ENCODE data around the genes CAMK1G, C1orf74 and HHAT.

GRCh38 chr1:208202918-208203747 lies 41.1 kb downstream of the PLXNA2 start:
- PRO-cap = no peak
- RRBS = no CpG with 5 or more reads among the region's 12 CpGs

GRCh38 chr1:208204091-208204920 lies 39.9 kb downstream of the PLXNA2 start:
- PRO-cap = no peak
- RRBS = no CpG with 5 or more reads among the region's 6 CpGs

- PRO-cap = no peak
- RRBS = no CpG with 5 or more reads among the region's 5 CpGs
These were observed 3.6 kb downstream of the PLXNA2 start for GRCh38 chr1:208240488-208241029.

- PRO-cap = no peak
- RRBS = no CpG with 5 or more reads among the region's 1 CpG
These were observed 232.2 kb upstream of the PLXNA2 start for GRCh38 chr1:208476322-208476797.

GRCh38 chr1:209427252-209427605 lies 156.3 kb upstream of the CAMK1G start:
- PRO-cap = no peak
- RRBS = no CpG with 5 or more reads among the region's 7 CpGs

- PRO-cap = no peak
- RRBS = no CpG with 5 or more reads among the region's 6 CpGs
These were observed at the start of gene CAMK1G for GRCh38 chr1:209583442-209583882. Gene CAMK1G (plus strand): TSS chr1:209583714.

DNA sequence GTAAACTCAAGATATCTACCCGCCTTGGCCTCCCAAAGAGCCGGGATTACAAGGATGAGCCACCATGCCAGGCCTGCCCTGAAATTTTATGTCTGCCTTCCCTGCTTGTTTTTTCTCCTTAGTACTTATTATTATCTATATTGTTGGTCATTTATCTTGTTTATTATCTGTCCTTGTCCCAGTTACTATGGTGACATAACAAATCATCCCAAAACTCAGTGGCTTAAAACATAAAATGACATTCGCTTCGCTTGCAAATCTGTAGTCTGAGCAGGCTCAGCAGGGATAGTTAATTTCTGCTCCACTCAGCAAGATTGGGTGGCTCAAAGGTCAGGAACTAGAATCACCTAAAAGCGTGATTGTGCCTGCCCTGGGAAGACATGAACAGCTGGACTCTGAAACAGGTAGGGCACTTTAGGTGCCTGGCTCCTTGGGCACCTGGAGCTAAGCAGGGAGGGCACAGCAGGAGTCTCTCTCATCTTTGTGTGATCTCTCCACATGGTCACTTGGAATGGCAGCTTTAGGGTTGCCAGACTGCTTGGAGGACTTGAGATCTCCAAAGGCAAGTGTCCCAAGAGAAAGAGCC lies 14.7 kb upstream of the TRAF3IP3 start:
- PRO-cap = no peak
- RRBS = no CpG with 5 or more reads among the region's 5 CpGs

DNA sequence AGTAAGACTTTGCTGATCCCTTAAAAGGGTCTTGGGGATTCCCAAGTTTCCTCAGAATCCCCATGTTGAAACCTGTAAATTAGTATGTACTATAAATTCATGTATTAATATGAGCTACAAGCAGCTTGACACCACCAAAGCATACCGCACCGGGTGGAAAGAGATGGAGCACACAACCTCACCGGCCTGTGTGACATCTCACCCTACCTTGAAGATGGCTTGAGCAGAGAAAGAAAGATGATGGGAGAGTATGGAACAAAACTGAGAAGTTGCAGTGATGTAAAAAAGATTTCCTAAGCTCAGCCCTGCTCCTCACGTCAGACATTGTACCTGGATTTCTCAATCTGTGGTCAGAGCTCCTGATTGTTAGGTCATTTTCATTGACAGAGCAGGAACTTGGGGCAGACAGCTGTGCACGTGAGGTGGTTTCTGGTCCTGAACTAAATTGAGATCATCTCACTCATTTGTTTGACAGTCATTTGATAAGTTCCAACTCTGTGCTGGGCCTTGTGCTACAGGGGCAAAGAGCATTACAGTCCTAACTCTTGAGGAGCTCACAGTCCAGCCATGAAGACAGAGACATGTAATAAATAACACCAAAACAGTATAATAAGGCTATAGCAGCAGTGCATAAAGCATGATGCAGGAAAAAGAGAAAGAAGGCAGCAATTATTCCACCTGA lies 10.2 kb downstream of the TRAF3IP3 start:
- PRO-cap = no peak
- RRBS = no CpG with 5 or more reads among the region's 5 CpGs

- PRO-cap = bidirectional peak, plus-strand start at chr1:209784805, minus-strand start at chr1:209784528
- RRBS = no CpG with 5 or more reads among the region's 55 CpGs
These were observed at the start of gene C1orf74 for GRCh38 chr1:209783879-209784938. Gene C1orf74 (minus strand): TSS chr1:209784559.

- PRO-cap = no peak
- RRBS = no CpG with 5 or more reads among the region's 7 CpGs
These were observed 25.4 kb downstream of the SERTAD4 start for GRCh38 chr1:210257934-210258513.

GRCh38 chr1:210294960-210295398 lies 33.7 kb upstream of the HHAT start:
- PRO-cap = no peak
- RRBS = no CpG with 5 or more reads among the region's 5 CpGs

GRCh38 chr1:210328474-210329683 lies at the start of gene HHAT:
Gene HHAT (plus strand): TSS chr1:210328902.
- PRO-cap = bidirectional peak, plus-strand start at chr1:210328998, minus-strand start at chr1:210328854; bidirectional peak, plus-strand start at chr1:210329250, minus-strand start at chr1:210329249; unidirectional peak, minus-strand start at chr1:210329480
- RRBS = 2% methylated on average over 59 of the region's 102 CpGs

- PRO-cap = no peak
- RRBS = no CpG with 5 or more reads among the region's 16 CpGs
These were observed 14.6 kb downstream of the HHAT start for GRCh38 chr1:210342935-210343985.

DNA sequence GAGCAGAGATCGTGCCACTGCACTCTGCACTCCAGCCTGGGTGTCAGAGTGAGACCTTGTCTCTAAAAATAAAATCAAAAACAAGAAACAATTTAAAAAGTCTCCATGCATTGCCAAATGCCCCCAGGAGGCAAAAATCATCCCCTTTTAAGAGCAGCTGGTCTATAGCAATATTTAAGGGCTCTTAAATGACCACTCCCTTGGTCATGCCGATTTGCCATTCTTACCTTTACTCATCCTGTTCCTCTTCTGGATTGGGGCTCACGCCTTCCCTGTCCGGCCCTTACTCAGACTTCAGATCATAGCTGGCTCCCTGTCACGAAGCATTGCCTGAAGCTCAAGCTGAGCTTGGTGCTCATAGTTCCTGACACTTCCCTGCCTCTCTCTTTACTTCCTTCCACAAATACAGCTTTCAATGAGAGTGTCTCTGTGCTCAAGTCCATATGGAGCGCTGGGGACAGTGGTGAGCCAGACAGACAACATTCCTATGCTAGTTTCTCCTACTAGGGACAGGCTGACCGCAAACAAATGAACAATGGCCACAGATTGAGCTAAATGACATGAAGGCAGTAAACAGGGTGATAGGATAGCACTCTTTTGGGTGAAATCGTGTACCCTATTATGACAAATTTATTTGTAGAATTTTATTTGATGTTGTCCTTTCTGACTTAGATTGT lies 38.0 kb downstream of the HHAT start:
- PRO-cap = no peak
- RRBS = no CpG with 5 or more reads among the region's 8 CpGs

- PRO-cap = no peak
- RRBS = no CpG with 5 or more reads among the region's 2 CpGs
These were observed 56.6 kb downstream of the HHAT start for GRCh38 chr1:210385183-210385780.

- PRO-cap = bidirectional peak, plus-strand start at chr1:211259689, minus-strand start at chr1:211259734
- RRBS = 4% methylated on average over 9 of the region's 42 CpGs
These were observed 555 bp downstream of the RCOR3 start for GRCh38 chr1:211259633-211260208.

DNA sequence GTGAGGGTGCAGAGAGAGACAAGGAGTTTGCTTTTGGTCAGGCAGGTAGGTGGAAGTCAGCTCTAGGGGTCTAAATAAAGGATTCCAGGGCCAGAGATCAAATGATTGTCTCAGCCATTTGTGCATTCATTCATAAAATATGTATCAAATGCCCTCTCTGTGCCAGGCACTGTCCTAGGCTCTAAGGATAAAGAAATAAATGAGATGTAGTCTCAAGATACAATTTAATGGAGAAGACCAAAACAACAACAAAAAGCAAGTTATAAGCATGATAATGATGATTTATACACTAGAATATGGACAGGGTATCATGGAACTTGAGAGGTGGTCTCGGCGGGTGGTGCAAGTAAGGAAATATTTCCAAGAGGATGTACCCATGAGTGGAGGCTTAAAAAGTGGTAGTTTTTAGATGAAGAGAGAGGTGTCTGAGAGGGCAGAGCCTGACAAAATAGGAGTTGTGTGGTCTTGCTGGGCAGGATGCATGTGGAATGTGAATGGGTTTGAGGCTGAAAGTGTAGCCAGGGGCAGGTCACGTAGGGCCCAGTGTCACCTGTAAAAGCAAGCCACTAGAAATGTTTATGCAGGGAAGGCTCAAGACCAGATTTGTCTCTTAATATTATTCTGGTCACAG lies 41.2 kb downstream of the TRAF5 start:
- PRO-cap = no peak
- RRBS = no CpG with 5 or more reads among the region's 3 CpGs

GRCh38 chr1:211516936-211517521 lies 25.1 kb upstream of the RD3 start:
- PRO-cap = unidirectional peak, minus-strand start at chr1:211517278
- RRBS = no CpG with 5 or more reads among the region's 7 CpGs

GRCh38 chr1:211575250-211576510 lies 3.3 kb downstream of the SLC30A1 start:
- PRO-cap = no peak
- RRBS = no CpG with 5 or more reads among the region's 6 CpGs

DNA sequence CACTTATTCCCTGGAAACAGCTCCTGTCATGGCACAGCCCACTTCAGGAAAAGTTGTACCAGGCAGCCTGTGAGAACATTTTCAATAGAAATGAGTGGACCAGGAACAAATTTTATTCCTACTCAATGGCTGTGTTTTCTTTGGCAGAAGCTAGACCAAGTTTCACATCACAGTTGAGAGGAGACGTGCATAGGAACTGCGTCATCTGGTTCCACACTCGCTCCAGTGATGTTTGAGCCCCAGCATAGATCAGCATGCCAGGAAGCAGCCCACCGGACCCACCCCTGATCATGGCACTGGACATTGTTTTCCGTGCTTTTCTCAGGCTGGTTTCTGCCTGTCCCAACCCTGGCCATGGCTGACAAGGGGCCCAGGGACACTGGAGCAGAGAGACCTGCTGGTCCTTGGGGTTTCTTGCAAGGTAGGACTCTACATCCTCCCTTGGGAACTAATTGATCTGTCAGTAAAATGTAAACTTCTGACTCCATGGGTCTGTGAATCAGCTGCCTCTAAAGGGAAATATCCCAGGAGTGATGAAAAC lies 35.9 kb downstream of the NEK2 start:
- PRO-cap = no peak
- RRBS = no CpG with 5 or more reads among the region's 5 CpGs